ENCODE measurements around a stretch of chr12.

DNA sequence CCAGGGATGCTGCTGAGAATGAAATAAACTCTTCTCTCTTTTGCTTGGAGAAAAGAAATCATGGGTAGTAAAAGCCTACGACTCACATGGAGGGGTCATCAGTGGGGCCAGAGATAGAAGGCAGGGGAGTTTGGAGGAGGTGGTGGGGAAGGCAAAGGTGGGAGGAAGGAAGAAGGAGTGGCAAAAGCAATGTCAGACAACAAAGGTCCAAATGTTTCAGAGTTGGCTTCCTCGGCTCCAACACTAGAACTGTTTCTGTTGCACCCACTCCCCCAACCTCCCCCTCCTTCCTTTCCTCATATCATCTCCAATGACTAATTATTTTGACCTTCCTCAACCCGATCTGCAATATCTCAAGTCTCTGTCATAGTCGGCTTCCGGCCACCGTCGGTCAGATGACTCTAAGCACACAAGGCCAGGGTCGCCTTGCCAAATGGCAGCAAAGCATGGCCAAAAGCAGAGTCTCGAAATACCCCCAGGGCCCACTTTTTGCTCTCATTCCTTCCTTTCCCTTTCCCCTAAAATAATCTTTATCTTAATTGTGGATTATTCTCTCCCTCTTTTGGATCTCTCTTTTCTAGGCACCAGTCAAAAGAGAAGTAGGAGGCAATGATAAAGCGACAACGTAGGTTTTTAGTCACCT is 637.0 kb upstream of the TBX3 start:
- PRO-cap, result no peak

- PRO-cap, result no peak
These were observed 780.1 kb upstream of the TBX3 start for GRCh38 chr12:115464015-115464436.

DNA sequence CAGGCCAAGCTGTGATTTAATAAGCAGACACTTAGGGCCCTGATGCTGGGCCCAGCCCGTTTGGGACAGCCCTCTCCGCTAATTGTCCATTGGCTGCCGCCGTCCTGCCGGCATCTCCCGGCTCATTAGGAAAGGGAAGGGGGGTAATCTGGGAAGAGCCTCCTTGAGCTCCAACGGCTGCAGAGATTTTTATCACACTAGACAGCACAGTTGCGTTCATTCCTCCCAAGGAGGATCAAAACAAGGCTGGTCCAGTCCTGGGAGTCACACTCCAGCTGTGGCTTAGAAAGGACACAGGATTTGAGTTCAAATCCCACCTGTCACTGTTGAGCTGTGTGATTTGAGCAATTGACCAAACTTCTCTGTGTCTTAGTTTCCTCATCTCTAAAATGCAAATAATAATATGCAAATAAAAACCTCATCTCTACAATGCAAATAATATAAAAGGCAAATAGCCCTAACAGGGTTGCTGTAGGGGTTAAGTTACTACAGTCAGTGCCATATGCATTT is 653.3 kb downstream of the MED13L start:
- PRO-cap, result no peak

GRCh38 chr12:116004245-116004789 is 273.2 kb downstream of the MED13L start:
- PRO-cap, result no peak

DNA sequence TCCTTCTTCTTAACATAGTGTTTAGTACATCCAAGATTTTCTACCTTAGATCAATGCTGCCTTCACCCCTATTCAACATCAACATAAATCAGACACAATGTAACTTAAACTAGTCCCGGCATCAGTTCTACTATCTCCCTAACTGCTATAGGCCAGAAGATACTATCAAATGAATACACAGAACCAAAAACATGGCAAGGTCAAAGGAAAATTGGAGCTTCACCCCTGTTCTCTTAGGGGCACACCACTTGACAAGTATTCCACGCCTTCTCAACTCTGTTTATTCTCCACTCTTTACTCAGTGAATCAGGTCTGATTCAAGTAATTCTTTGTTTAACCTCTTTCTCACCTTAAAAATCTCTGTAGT is 249.0 kb downstream of the MED13L start:
- PRO-cap, result no peak

DNA sequence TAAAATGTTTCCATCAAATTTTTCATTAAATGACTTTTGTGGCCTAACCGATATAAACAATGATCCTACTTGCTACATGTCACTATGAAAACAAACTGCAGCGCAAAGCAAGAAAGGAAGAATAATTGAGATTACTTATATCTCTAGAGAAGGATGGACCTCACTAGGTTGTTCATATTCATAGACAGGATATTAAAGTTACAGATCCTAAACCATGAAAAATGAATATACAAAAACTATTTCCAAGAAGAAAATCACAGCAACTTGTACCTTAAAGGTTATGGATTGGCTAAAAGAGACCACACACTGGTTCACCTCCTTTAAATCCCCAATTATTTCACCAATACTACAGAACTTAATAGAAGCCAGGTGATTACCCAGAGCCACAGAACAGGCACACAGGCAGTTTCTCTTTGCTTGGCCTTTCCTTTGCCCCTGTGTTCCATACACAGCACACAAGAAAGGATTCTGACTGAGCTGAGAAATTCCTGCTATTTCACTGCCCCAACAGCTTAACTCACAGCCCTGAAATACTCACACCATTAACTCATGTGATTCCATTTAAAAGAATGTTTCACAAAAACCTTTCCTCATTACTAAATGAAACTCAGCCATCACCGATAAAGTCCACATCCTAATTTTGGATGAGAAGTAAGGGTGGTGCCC is 133.7 kb downstream of the MED13L start:
- PRO-cap, result no peak

DNA sequence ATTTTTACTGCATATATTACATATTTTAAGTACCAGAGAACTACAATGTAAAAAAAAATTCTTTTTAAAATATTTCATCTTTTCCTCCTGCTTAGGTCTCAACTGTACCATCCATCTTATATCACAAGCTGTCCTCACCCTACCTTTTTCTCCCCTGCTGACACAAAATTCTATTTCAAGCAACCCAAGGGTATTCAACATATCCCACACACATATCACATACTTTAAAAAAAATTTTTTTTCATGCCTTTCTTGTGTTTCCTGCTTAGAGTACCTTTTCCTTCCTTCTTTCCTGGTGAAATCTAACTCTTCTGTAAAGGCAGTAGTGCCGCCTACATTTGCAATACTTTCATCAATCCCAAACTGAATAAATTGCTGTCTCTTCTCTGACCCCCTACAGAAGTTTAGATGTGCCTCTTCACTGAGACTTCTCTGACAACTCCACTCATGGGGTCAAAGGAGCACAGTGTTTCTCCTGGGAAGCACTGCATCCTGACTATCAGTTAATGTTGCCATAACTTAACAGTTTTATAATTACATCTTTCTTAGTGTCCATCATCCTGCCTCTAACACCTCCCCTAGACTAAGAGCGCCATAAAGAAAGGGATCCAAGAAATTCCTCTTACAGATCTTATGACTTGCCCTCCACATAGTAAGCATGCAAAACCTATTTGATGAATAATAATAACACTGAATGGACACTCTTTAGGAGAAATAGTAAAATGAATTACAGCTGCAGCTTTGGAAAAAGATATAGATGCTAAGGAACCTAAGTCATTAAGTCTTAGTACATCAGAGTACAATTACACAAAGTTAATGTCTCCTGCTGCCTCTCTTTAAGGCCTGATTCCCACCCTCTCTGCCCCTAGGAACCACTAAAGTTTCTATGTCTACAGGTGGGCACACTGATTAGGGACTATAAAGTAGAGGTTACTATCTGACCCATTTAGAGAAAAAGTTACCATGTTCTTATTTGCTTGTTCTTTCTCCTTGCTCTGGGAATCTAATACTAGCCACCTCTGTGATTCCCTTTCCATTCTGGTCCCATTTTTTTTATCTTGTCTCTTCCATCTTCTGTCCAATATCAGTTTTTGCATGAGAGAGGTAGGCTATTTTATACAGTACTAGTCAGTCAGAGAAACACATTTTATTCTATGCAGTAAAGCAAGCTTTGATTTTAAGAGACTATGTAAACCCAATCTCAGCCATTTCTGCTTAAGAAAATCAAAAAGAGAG is 79.0 kb downstream of the MED13L start:
- PRO-cap, result no peak

GRCh38 chr12:116222344-116222627 is 55.2 kb downstream of the MED13L start:
- PRO-cap, result no peak

- PRO-cap, result no peak
These were observed 53.4 kb downstream of the MED13L start for GRCh38 chr12:116223868-116224643.

- PRO-cap, result no peak
These were observed 51.0 kb upstream of the MAP1LC3B2 start for GRCh38 chr12:116508149-116508617.

DNA sequence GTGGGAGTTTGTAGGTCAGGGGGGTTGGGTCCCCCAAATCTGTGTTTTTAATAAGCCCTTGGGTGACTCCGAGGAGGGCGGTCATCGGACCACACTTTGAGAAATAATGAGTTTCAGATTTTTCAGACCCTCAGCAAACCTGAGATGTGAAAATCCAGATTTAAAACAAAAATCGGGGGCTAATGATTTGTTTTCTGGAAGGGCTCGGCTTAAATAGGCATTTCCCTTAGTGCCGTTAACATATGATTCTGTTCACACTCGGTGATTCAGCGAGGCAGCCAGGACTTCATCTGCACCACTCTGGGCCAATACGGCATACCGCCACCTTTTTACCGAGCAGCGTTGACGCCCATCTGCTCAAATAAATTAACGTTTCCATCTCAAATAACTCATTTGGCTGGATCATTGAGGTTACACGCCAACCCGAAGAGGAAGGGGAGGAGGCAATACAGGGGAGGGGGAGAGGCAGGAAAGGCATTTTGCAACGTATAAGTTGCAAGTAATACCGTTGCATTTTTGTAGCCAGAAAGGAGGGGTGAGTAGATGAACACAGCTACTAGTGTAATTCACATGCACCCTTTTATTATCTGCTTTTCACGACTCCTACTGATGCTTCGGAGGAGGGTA is 45.7 kb downstream of the MAP1LC3B2 start:
- PRO-cap, result no peak

DNA sequence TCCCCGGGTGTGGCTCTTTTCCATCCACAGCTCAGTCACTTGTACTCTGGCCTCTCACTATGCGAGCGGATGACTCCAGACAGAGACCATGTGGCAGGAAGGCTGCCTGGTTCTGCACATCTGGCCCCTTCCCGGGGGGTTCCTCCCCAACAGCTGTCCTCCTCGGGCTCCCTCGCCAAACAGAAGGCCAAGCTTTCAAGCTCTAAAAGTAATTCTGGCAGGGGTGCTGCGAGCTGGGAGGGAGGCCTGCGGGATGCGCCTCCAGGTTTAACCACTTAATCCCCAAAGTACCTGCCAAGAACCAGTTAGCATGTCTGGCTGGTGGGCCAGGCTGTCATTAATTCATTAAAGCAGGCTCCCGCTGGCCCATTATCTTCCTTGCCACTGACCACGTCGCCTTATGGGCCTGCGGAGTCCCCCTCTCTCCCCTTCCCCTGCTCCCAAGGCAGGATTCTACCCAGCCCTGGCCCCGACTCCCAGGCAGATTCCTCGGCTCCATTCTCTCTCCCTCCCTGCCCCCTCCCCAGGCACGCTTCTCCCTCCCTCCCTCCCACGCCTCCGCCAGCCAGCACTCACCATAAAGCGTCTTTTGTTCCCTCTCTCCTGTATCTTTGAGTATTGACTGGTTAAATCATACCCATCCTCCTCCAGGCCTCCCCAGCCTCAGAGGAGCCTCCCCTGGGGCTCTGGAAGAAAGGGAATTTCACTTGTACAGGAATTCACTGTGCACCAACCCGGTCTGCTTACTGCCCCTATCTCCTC is 4.9 kb downstream of the HRK start:
- PRO-cap, result no peak

DNA sequence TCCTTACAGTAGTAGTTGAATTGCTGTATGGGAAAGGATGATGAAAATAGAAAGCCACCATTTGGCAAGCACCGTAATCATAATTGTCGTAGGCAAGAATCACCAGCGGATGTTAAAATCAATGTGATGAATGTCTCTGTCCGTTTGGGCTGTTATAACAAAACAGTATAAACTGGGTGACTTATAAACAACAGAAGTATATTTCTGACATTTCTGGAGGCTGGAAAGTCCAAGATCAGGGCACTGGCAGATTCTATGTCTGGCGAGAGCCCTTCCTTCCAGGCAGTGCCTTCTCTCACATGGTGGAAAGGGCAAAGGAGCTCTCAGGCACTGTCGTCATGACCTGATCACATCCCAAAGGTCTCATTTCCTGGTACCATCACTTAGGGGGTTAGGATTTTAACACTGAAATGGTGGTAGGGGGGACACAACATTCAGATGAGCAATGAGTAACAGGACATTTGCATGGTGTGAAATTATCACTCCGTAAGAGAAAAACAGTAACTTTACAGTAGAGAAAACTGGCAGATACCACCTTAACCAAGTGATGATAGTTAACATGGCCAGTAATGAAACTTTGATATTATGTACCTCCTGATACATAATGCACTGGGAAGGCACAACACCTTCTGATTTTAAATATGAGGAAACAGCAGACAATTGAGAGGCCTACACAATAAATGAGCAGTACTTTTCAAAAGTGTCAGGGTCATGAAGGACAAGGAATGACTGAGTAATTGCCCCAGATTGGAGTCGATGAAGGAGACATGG is 64.5 kb downstream of the FBXW8 start:
- PRO-cap, result no peak

GRCh38 chr12:117010001-117010802 is 89.0 kb downstream of the TESC start:
- PRO-cap, result no peak

GRCh38 chr12:117032164-117033373 is 66.6 kb downstream of the TESC start:
- PRO-cap, result no peak

GRCh38 chr12:117093489-117093942 is 5.7 kb downstream of the TESC start:
- PRO-cap, result no peak

DNA sequence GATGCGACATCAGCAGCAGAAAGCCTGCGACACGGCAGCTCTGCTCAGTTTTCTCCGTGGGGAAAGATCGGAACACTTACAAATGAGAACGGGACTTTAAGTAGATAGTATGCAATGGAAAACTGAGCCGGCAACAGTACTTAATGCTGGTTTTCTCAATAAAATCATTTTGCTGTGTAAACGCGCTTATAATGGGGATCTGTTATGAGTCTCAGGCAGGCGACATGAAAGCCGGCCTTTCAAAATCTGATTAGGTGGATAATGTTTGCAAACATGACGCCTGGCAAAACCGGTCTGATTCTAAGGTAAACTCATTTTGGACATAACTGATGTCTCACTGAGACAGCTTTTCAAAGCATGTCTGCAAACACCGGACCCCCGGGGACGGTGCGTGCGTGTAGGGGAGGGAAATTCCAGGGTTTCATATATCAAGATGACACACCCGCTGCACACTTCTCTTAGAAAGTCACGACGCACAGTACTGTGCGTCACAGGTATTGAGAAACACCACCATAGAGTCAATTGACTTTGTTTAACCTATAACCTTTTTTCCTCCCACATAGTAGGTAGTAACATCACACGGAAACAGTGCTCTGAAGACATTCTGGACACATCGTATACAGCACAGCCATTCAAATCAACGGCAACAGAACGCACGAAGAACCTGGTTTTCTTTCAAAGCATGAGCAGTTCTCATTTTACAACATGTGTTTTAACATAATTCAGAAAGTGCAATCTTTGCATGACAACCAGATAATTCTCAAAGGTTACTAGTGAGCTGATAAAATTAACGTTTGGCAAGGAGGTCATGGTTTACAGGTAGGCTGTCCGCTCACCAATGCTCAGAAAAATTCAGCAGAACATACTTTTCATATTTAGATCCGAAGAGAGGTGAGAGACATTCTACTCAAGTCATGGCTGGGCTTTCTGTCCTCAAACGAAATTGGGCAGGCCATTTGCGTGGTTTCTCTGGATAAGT is 43.9 kb upstream of the TESC start:
- PRO-cap, result unidirectional peak, minus-strand start at position 423 of the sequence

- PRO-cap, result no peak
These were observed 31.4 kb downstream of the FBXO21 start for GRCh38 chr12:117158809-117159246.

DNA sequence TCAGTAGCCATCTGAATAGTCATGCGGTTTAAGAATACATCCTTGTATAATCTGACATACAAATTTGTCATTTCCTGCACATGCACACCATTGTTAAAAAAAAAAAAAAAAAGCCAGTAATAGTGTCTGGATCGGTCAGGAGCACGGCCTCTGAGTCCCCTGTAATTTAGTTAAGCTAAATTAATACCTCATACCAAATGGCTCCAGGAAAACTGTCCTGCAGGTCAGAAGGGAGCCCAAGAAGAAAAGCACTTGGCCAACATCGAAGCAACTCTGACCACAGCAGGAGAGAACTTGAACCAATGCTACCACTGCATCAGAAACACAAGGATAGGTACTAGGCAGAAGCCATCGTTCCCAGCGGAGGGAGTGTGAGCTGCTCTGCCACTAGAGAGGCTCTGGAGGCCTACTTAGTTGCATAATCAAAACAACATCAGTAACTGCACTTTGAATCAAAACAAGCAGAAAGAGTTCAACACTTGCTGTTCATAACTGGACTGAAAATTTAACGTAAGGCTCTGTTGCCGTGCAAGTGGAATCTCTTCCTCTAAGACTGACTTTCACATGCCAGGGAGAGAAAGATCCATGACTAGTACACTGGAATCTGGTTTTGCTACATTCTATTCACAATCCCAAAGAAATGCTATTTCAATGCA is 17.1 kb downstream of the RFC5 start:
- PRO-cap, result no peak

- PRO-cap, result no peak
These were observed 4.0 kb upstream of the WSB2 start for GRCh38 chr12:118064725-118065665.

Data from Metastatic Pancreatic Carcinoma in the Ovary (tissue), 1 donor.